Bronchial lymph node (tissue), 1 donor: ENCODE results near the gene PIGZ.

GRCh38 chr3:195807599-195808309 is 4.0 kb downstream of the MUC4 start:
- PRO-cap: no peak

GRCh38 chr3:195829437-195830180 is 17.9 kb upstream of the MUC4 start:
- PRO-cap: no peak

- PRO-cap: no peak
Measured at GRCh38 chr3:195858881-195859868, 47.4 kb upstream of the MUC4 start.

DNA sequence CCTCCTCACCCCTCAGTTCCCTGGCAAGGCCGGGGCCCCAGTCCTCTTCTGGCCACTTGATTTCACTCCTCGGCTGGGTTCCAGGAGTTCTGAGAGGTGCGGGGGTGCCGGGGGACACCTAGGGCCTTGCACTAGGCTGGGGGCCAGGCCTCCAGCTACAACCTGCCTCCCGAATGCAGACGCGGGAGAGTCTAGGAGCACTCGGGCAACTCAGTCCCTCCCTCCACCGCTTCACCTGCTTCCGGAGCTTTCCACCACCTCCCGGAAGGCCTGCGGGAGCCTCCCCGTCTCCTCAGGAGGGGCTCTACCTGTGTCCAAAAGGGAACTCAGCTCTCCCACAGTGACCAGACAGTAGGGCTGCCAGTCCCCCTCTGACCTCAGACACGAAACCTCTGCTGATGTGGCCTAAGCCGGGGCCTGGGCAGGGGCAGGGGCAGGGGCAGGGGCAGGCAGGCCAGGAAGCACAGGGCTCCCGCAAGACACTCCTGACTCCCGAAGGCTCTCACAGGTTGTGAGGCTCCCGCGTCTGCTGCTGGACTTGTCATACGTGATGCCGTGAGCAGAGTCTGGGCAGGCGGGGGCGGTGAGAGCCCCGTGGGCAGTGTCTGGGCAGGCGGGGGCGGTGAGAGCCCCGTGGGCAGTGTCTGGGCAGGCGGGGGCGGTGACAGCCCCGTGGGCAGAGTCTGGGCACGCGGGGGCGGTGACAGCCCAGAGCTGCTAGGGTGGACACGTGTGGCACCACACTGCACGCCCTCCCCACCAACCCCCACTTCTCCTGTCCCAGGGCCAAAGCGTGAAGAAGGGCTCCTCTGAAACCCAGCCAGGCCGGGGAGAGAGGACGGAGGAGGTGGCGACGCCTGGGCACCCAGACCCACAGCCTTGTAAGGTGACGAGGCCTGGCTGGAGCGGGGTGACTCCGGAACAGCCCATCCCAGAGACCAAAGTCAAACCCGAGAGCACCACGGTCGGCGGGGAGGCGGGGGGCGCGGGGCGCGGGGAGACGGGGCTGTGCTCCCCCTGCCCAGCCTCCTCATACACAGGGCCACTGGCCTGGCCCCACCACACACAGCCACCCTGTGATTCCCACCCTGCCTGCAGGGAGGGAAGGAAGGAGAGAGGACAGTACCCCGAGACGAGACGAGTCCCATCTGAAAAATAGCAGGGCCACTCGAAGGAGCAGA is 35.1 kb downstream of the TNK2 start:
- PRO-cap: no peak

GRCh38 chr3:195990097-195990487 is 81.7 kb upstream of the TNK2 start:
- PRO-cap: bidirectional peak, plus-strand start at chr3:195990421, minus-strand start at chr3:195990262

- PRO-cap: unidirectional peak, plus-strand start at chr3:196115939; unidirectional peak, plus-strand start at chr3:196116009
Measured at GRCh38 chr3:196115624-196116215, 33.8 kb upstream of the TFRC start.

- PRO-cap: unidirectional peak, minus-strand start at chr3:196144884
Measured at GRCh38 chr3:196144798-196145235, 62.9 kb upstream of the TFRC start.

DNA sequence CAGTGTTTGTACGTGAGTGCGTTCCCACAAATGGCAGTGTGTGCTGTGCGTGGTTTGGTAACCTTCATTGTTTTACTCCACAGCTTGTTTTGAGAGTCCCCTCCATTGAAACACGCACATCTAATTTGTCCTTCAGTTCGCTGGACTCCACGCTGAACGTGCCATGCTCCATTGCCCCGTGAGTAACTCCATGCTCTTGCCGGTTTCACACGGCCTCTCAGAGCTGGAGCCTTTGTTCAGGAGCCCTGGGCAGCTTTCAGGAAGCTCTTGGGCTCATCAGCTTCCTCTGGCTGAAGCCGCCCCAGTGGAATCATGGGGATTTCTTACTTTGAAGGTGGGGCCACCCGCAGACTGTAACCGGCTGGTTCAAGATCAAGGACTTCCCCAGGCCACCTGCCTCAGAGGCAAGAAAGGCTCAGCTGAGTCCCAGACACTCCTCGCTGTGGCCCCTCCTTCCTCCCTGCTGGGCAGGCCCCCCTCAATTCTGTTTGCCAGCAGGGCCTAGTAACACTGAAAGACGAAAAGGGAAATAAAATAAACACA is 51.3 kb downstream of the ZDHHC19 start:
- PRO-cap: no peak

DNA sequence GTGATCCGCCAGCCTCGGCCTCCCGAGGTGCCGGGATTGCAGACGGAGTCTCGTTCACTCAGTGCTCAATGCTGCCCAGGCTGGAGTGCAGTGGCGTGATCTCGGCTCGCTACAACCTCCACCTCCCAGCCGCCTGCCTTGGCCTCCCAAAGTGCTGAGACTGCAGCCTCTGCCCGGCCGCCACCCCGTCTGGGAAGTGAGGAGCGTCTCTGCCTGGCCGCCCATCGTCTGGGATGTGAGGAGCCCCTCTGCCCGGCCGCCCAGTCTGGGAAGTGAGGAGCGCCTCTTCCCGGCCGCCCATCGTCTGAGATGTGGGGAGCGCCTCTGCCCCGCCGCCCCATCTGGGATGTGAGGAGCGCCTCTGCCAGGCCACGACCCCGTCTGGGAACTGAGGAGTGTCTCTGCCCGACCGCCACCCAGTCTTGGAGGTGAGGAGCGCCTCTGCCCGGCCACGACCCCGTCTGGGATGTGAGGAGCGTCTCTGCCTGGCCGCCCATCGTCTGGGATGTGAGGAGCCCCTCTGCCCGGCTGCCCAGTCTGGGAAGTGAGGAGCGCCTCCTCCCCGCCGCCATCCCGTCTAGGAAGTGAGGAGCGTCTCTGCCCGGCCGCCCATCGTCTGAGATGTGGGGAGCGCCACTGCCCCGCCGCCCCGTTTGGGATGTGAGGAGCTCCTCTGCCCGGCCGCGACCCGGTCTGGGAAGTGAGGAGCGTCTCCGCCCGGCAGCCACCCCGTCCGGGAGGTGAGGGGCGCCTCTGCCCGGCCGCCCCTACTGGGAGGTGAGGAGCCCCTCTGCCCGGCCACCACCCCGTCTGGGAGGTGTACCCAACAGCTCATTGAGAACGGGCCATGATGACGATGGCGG is 27.7 kb downstream of the SLC51A start:
- PRO-cap: no peak

GRCh38 chr3:196355493-196356221 is 17.5 kb upstream of the TM4SF19 start:
- PRO-cap: no peak

- PRO-cap: unidirectional peak, plus-strand start at chr3:196431394
Measured at GRCh38 chr3:196430989-196432266, 799 bp downstream of the UBXN7 start.

DNA sequence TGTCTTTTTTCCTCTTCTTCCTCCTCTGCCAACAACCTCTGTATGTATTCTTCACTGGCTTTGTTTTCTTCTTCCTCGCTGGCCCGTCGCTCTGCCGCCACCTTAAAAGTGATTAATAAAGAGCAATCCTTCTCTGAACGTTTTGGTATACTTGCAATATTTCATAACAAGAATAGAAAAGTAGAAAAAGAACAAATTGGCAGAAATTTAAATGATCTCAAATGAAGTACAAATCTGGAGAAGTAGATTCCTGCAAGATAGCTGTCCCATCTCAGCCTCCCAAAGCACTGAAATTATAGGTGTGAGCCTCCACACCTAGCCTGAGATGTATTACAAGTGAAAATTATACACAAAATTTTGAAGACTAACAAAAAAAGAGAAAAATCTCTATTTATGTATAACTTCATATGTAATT is 16.1 kb downstream of the RNF168 start:
- PRO-cap: no peak

DNA sequence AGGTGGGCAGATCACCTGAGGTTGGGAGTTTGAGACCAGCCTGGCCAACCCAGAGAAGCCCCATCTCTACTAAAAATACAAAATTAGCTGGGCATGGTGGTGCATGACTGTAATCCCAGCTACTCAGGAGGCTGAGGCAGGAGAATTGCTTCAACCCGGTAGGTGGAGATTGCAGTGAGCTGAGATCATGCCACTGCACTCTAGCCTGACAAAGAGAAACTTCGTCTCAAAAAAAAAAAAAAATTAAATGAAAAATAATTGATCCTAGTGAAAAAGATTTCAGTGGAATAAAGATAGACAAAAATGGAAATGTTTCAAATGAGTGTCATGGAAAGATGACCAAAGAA is 15.8 kb upstream of the NRROS start:
- PRO-cap: no peak

GRCh38 chr3:196624282-196624833 is 15.1 kb upstream of the NRROS start:
- PRO-cap: no peak

- PRO-cap: bidirectional peak, plus-strand start at chr3:196642139, minus-strand start at chr3:196641894; unidirectional peak, plus-strand start at chr3:196642139
Measured at GRCh38 chr3:196641302-196642413, 2.2 kb downstream of the NRROS start.

DNA sequence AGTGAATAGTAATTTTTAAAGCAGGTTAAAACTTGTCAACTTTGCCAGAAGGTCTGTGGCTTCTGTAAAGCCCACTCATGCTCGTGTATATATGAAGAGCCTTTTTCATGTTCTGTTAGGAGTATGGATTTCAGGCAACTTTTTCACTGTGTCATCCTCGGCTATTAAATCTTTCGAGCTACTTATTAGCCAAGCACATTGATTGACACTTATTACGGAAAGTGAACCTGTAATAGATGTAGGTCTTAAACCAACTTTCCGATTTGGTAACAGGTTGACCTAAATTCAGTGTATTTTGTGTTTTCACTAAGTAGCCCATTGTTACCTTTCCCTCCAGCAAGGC is 1.6 kb downstream of the PAK2 start:
- PRO-cap: no peak

- PRO-cap: no peak
Measured at GRCh38 chr3:196782477-196783044, 42.9 kb downstream of the PAK2 start.

DNA sequence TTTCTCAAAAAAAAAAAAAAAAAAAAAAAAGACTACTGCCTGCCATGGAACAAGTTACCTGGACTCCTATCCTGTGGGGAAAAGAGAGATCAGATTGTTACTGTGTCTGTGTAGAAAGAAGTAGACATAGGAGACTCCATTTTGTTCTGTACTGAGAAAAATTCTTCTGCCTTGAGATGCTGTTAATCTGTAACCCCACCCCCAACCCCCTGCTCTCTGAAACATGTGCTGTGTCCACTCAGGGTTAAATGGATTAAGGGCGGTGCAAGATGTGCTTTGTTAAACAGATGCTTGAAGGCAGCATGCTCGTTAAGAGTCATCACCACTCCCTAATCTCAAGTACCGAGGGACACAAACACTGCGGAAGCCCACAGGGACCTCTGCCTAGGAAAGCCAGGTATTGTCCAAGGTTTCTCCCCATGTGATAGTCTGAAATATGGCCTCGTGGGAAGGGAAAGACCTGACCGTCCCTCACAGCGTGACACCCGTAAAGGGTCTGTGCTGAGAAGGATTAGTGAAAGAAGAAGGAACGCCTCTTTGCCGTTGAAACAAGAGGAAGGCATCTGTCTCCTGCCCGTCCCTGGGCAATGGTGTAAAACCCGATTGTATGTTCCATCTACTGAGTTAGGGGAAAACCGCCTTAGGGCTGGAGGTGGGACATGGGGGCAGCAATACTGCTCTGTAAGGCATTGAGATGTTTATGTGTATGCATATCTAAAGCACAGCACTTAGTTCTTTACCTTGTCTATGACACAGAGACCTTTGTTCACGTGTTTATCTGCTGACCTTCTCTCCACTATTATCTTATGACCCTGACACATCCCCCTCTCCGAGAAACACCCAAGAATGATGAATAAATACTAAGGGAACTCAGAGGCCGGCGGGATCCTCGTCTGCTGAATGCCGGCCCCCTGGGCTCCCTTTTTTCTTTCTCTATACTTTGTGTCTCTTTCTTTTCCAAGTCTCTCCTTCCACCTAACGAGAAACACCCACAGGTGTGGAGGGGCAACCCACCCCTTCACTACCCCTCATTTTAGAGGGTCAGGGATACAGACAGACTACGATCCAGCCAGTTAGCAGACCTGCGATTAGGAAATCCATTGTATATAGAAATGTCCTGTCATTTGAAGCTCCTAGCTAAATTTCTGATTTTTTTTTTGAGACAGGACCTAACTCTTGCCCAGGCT is 1.9 kb downstream of the NCBP2AS2 start:
- PRO-cap: no peak

GRCh38 chr3:196965598-196966383 is 2.8 kb downstream of the PIGZ start:
- PRO-cap: no peak

- PRO-cap: unidirectional peak, plus-strand start at chr3:196968859; unidirectional peak, plus-strand start at chr3:196968929
Measured at GRCh38 chr3:196968485-196969223, at the start of gene PIGZ. Gene PIGZ (minus strand): TSS chr3:196968833.